K562 (cell line): ENCODE measurements around a stretch of chr4.

DNA sequence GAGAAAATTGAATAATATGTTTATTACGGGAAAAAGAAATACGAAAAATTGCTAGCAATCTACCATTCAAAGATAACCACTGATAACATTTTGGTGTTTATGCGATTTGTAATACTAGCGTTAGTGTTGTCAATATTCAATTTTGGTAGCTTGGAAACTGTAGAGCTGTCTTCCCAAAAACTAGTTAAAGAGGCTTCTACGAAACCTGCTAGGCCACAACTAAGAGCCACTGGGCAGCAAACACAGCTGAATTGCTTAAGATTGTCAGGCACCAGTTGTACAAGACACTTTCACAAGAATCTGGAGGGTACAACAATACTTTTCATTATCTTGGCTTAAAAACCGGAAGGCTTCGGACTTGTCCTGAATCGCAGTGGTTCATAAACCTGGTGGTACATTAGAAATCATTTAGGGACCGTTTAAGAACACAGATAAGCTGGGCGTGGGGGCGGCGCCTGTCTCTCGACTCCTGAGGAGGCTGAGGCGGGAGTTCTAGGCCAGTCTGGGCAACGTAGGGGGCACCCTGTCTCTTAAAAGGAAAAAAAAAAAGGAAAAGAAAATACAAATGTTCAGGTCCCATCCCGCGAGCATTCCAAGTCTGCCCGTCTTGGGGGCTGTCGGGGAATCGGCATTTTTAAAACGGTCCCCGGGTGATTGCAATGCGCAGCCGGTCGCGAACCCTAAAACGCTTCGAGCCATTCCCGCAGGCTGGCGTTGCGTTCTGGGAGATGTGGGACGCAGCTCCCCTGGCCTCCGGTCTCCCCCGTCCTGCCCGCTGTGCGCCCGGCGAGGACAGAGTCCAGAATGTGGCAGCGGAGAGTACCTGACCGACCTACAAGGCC is 784 bp downstream of the PIGY start:
- RAMPAGE, long total RNA, result no peak
- RRBS, result under 1% methylated on average over 8 of the region's 40 CpGs
PRO-cap:
- standard, result bidirectional peak, plus-strand start at position 458 of the sequence, minus-strand start at position 375 of the sequence
- CoPRO, capped RNA only, 2 experiments, result peak in 1 of 2 experiments; most common minus-strand start position 808 of the sequence (in 1)
- CoPRO, capped and uncapped RNA, 2 experiments, result no peak in any of the 2 experiments
- CoPRO, uncapped RNA only, 2 experiments, result no peak in any of the 2 experiments
CAGE:
- cytosol, long polyA plus RNA, result no peak
- long polyA plus RNA, result no peak
- nucleolus, long total RNA, result no peak
- nucleus, long polyA plus RNA, result no peak

DNA sequence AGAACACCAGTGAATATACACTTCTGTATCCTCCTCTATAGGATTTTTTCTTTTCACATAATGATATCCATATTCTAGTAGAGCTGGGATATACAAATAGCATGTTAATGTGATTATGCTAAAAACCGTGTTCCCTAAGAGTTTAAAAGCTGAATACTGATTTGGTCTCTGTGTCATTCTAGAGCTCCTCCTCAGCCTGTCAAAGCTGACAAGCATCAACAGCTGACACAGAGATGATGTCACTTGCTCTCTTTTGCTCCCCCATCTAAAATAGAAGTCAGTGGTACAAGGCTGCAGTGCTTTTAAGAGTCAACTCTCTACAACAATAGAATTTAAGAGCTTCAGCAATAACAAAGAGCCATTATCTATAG is 17.1 kb upstream of the HERC3 start:
- RAMPAGE, long total RNA, result no peak
- RRBS, result no CpG with 5 or more reads among the region's 1 CpG
PRO-cap:
- standard, result no peak
- CoPRO, capped RNA only, 2 experiments, result no peak in any of the 2 experiments
- CoPRO, capped and uncapped RNA, 2 experiments, result no peak in any of the 2 experiments
- CoPRO, uncapped RNA only, 2 experiments, result no peak in any of the 2 experiments
CAGE:
- cytosol, long polyA plus RNA, result no peak
- long polyA plus RNA, result no peak
- nucleolus, long total RNA, result no peak
- nucleus, long polyA plus RNA, result no peak

- RAMPAGE, long total RNA, result no peak
- RRBS, result no CpG with 5 or more reads among the region's 8 CpGs
PRO-cap:
- standard, result no peak
- CoPRO, capped RNA only, 2 experiments, result no peak in any of the 2 experiments
- CoPRO, capped and uncapped RNA, 2 experiments, result no peak in any of the 2 experiments
- CoPRO, uncapped RNA only, 2 experiments, result no peak in any of the 2 experiments
CAGE:
- cytosol, long polyA plus RNA, result no peak
- long polyA plus RNA, result no peak
- nucleolus, long total RNA, result no peak
- nucleus, long polyA plus RNA, result no peak
These were observed 21.1 kb downstream of the HERC3 start for GRCh38 chr4:88613089-88613991.

DNA sequence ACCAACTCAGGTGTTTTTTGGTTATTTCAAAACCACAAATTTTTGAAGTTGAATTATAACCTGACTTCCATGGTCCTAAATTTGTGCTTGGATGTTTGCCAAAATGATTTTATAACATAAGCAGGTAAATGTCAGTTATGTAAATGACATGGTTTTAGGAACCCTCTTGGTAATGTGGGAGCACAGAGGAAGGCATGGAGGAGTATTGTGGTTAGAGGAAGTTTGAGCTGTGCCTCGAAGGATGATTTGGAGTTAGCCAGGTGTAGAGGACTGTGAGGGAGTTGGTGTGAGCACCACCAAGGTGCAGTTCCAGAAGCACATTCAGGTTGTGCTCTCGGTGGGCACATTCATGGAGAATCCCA is 40.1 kb downstream of the NAP1L5 start:
- RAMPAGE, long total RNA, result no peak
- RRBS, result no CpG with 5 or more reads among the region's 2 CpGs
PRO-cap:
- standard, result no peak
- CoPRO, capped RNA only, 2 experiments, result no peak in any of the 2 experiments
- CoPRO, capped and uncapped RNA, 2 experiments, result no peak in any of the 2 experiments
- CoPRO, uncapped RNA only, 2 experiments, result no peak in any of the 2 experiments
CAGE:
- cytosol, long polyA plus RNA, result no peak
- long polyA plus RNA, result no peak
- nucleolus, long total RNA, result no peak
- nucleus, long polyA plus RNA, result no peak

DNA sequence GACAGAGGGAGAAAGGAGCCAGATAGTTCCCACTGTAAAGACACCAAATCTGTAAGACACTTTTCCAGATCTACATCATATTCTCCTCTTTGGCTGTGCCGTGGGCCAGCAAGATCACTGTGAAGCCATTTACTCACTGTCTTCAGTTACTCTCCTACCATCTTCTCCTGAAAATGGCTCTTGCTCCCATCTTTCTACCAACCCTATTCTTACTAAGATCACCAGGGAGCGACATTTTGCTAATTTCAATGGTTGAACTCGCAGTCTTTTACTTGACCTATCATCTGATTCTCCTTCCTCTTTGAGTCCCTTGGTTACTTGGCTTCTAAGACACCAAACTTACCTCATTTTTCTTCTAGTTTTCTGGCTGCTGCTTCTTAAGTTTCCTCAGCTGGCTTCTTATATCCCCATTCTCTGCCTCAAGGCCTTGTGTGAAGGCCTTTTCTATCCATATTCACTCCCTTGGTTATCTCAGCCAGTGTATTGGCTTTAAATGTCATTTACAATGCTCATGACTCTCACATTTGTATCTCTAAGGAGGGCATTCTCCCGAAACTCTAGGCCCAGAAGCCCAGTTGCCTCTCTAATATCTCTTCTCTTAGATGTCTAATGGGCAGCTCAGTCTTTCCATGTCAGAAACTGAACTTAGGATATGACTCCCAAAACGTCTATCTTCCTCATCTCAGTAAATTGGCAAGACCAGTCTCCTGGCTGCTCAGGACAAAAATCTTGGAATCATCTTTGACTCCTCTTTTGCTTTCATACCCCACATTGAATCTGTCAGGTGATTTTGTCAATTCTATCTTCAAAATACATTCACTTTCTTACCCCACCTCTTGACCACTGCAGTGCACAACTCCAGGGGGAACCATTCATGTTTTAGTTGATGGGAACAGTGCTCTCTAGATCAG is 80.2 kb upstream of the NAP1L5 start:
- RAMPAGE, long total RNA, result no peak
- RRBS, result no CpG with 5 or more reads among the region's 5 CpGs
PRO-cap:
- standard, result no peak
- CoPRO, capped RNA only, 2 experiments, result no peak in any of the 2 experiments
- CoPRO, capped and uncapped RNA, 2 experiments, result no peak in any of the 2 experiments
- CoPRO, uncapped RNA only, 2 experiments, result no peak in any of the 2 experiments
CAGE:
- cytosol, long polyA plus RNA, result no peak
- long polyA plus RNA, result no peak
- nucleolus, long total RNA, result no peak
- nucleus, long polyA plus RNA, result no peak

DNA sequence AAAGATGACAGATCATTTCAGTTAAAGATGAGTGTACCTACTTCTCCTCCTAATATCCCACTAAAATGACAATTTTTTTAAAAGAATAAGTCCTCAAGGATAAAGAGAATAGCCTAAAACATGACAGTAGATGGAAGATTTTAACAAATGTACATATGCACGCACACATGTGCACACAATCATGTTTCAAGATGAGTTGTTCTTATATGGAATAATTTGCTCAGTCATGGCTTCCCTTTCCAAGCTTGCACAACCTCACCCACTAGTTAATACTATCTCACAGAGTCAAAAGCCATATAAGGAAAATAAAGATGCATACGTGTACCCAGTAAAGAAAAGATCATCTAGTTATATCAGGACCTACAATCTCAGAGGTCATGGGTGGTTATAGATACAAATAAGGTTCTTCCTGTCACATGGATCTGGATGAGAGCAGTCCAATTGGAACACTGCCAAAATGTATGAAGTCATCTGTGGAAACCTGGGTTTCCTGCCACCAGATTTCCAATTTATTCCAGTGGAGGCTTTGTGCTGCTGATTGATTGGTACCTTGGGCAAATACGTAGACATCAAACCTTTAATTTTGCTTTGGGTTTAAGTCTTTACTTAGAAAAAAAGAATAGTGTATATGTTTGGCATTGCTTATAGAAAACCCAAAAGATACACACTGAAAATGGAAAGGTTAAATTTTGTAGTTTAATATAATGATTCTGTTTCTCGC is 56.0 kb downstream of the FAM13A start:
- RAMPAGE, long total RNA, result no peak
- RRBS, result no CpG with 5 or more reads among the region's 4 CpGs
PRO-cap:
- standard, result no peak
- CoPRO, capped RNA only, 2 experiments, result no peak in any of the 2 experiments
- CoPRO, capped and uncapped RNA, 2 experiments, result no peak in any of the 2 experiments
- CoPRO, uncapped RNA only, 2 experiments, result no peak in any of the 2 experiments
CAGE:
- cytosol, long polyA plus RNA, result no peak
- long polyA plus RNA, result no peak
- nucleolus, long total RNA, result no peak
- nucleus, long polyA plus RNA, result no peak

GRCh38 chr4:89110541-89110817 is 854 bp upstream of the TIGD2 start:
- RAMPAGE, long total RNA, result no peak
- RRBS, result no CpG with 5 or more reads among the region's 14 CpGs
PRO-cap:
- standard, result no peak
- CoPRO, capped RNA only, 2 experiments, result no peak in any of the 2 experiments
- CoPRO, capped and uncapped RNA, 2 experiments, result no peak in any of the 2 experiments
- CoPRO, uncapped RNA only, 2 experiments, result no peak in any of the 2 experiments
CAGE:
- cytosol, long polyA plus RNA, result no peak
- long polyA plus RNA, result no peak
- nucleolus, long total RNA, result no peak
- nucleus, long polyA plus RNA, result no peak

DNA sequence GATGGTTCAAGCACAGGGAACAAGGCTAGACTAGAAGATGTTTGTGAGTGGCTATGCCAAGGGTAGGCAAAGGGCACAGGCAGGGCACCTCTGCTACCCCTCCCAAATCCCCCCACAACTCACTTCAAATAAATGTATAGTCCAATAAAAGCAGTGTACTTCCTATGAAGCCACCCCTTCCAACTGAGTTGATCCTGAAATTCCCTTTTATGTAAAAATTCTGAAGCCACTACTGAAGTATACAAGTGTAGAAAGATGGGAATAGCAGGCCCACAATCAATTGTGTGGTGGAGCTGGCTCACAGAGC is 39.2 kb downstream of the GPRIN3 start:
- RAMPAGE, long total RNA, result no peak
PRO-cap:
- standard, result no peak
- CoPRO, capped RNA only, 2 experiments, result no peak in any of the 2 experiments
- CoPRO, capped and uncapped RNA, 2 experiments, result no peak in any of the 2 experiments
- CoPRO, uncapped RNA only, 2 experiments, result no peak in any of the 2 experiments
CAGE:
- cytosol, long polyA plus RNA, result no peak
- long polyA plus RNA, result no peak
- nucleolus, long total RNA, result no peak
- nucleus, long polyA plus RNA, result no peak

DNA sequence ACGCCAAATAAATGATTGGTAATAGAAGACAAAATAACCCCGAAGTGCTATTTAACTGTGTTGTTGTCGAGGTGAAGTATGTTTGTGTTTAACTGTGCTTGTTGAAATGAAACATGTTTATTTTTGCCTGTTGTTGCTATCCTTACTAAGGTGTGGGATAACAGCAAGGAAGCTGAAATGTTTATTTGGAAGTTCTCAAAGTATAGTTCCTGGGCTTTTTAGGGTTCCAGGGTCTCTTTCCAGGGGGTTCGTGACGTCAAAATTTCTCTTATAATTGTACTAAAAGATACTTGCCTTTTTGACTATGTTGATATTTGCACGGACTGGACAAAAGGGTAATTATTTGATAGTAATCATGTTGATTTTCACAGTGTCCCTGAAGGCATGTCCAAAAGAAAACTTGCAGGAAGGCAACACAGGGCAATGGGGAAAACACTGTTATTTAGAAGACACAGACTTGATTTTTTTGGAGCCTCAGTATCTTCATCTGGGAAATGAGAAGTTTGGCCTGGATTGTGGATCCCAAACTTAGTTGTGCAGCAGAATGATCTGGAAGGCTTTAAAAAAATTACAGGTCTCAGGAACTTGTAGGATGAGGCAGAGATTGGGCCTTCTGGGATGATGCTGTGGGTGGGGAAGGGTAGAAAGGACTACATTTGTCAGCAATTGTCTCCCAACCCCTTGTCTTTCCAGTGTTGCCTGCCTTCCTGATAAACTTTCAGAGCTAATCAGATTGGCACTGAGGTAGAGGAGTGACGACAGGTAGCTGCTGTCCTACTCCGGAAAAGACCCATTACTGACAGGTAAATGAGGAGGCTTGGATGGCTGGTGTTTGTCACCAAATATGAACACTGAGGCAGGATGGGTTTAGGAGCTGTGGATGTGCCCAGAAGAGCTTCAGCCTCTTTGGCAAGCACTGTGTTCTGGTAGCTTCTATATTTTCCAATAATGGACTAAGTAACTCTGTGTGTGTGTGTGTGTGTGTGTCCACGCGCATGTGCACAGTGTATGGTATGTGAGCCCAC is 33.1 kb downstream of the GPRIN3 start:
- RAMPAGE, long total RNA, result no peak
- RRBS, result no CpG with 5 or more reads among the region's 10 CpGs
PRO-cap:
- standard, result no peak
- CoPRO, capped RNA only, 2 experiments, result no peak in any of the 2 experiments
- CoPRO, capped and uncapped RNA, 2 experiments, result no peak in any of the 2 experiments
- CoPRO, uncapped RNA only, 2 experiments, result no peak in any of the 2 experiments
CAGE:
- cytosol, long polyA plus RNA, result no peak
- long polyA plus RNA, result no peak
- nucleolus, long total RNA, result no peak
- nucleus, long polyA plus RNA, result no peak

- RAMPAGE, long total RNA, result no peak
- RRBS, result no CpG with 5 or more reads among the region's 2 CpGs
PRO-cap:
- standard, result no peak
- CoPRO, capped RNA only, 2 experiments, result no peak in any of the 2 experiments
- CoPRO, capped and uncapped RNA, 2 experiments, result no peak in any of the 2 experiments
- CoPRO, uncapped RNA only, 2 experiments, result no peak in any of the 2 experiments
CAGE:
- cytosol, long polyA plus RNA, result no peak
- long polyA plus RNA, result no peak
- nucleolus, long total RNA, result no peak
- nucleus, long polyA plus RNA, result no peak
These were observed 99.7 kb upstream of the GPRIN3 start for GRCh38 chr4:89407396-89407621.

DNA sequence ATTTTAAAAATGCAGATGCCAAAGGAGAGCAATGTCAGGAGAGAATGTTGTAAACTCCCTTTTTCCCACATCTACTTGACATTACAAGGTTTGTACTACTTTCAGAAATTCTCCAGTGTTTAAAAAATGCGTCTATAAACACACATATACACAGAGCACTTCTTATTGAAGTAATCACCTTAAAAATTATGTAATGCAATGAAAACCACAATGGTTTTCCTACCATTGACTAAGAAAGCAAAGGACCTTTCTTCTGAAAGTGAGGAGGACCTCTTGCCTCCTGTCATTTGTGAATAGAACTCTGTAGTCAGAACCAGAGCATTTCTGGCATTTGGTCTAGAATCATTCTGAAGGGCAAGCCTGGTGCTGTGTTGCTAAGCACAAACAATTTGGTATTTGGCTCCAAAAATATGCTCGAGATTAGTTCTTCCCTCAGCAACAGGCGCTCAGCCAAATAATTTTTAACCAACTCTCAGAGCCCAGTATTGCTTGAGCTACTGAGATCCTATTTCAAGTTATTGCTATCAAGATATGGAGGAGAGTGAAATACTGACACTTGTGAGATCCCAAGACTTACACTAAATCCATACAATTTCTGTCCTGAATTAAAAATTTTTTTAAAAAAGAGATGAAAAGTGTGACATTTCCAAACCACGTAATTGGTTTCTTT is 71.0 kb downstream of the SNCA start:
- RAMPAGE, long total RNA, result no peak
- RRBS, result no CpG with 5 or more reads among the region's 4 CpGs
PRO-cap:
- standard, result no peak
- CoPRO, capped RNA only, 2 experiments, result no peak in any of the 2 experiments
- CoPRO, capped and uncapped RNA, 2 experiments, result no peak in any of the 2 experiments
- CoPRO, uncapped RNA only, 2 experiments, result no peak in any of the 2 experiments
CAGE:
- cytosol, long polyA plus RNA, result no peak
- long polyA plus RNA, result no peak
- nucleolus, long total RNA, result no peak
- nucleus, long polyA plus RNA, result no peak

DNA sequence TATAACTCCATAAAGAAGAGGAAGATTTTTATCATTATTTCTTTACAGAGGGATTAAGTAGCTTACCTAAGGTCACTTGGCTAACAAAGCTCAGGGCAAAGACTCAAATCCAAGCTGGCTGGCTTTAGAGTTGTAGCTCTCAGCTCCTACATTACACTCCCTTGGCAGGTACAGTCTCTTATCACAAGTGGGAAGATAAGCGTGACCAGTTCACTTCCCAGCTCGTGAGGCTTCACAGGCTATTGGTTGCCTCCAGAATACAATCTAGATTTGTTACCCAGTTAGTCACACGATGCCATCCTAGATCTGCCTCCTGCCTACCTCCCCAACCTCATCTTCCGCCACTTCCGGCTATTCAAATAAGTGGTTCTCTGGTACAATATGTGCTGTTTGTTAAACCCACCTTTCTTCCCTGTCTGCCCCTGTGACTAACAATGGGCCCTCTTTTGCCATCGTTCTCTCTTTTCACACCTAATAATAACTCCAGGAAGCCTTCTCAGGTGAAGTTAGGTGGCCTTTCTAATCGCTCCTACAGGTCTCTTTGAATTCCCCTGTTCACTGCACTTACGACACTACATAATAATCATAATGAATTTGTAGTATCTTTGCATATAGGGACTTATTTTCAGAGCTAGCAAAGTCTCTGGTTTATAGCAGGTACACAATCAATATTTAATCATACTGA is 3.8 kb downstream of the MMRN1 start:
- RAMPAGE, long total RNA, result no peak
- RRBS, result no CpG with 5 or more reads among the region's 8 CpGs
PRO-cap:
- standard, result no peak
- CoPRO, capped RNA only, 2 experiments, result no peak in any of the 2 experiments
- CoPRO, capped and uncapped RNA, 2 experiments, result no peak in any of the 2 experiments
- CoPRO, uncapped RNA only, 2 experiments, result no peak in any of the 2 experiments
CAGE:
- cytosol, long polyA plus RNA, result no peak
- long polyA plus RNA, result no peak
- nucleolus, long total RNA, result no peak
- nucleus, long polyA plus RNA, result no peak

DNA sequence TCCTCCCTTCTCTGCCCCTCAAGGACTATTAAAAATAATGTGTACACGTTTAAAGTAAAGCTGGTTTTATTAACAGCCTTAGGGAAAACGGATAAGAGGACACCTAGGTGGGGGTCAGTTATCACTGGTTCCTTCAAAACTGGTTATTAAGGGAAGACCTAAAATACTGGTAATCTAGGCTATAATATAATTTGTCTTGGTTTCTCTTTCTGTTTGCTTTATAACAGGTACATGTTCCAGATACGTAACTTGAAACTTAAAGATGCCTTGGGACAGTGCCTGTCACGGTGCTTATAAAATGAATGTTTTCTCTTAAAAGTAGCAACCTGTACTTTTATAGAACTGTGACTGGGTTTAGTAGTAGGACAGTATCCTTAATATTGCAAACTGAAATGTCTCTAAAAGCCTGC is 1.9 kb downstream of the CCSER1 start:
- RAMPAGE, long total RNA, result no peak
- RRBS, result no CpG with 5 or more reads among the region's 4 CpGs
PRO-cap:
- standard, result no peak
- CoPRO, capped RNA only, 2 experiments, result no peak in any of the 2 experiments
- CoPRO, capped and uncapped RNA, 2 experiments, result no peak in any of the 2 experiments
- CoPRO, uncapped RNA only, 2 experiments, result no peak in any of the 2 experiments
CAGE:
- cytosol, long polyA plus RNA, result no peak
- long polyA plus RNA, result no peak
- nucleolus, long total RNA, result no peak
- nucleus, long polyA plus RNA, result no peak

GRCh38 chr4:90212624-90213352 is 85.6 kb downstream of the CCSER1 start:
- RAMPAGE, long total RNA, result no peak
- RRBS, result no CpG with 5 or more reads among the region's 2 CpGs
PRO-cap:
- standard, result no peak
- CoPRO, capped RNA only, 2 experiments, result no peak in any of the 2 experiments
- CoPRO, capped and uncapped RNA, 2 experiments, result no peak in any of the 2 experiments
- CoPRO, uncapped RNA only, 2 experiments, result no peak in any of the 2 experiments
CAGE:
- cytosol, long polyA plus RNA, result no peak
- long polyA plus RNA, result no peak
- nucleolus, long total RNA, result no peak
- nucleus, long polyA plus RNA, result no peak

GRCh38 chr4:93829259-93829731 is 742 bp downstream of the ATOH1 start:
- RAMPAGE, long total RNA, result no peak
- RRBS, result 3% methylated on average over 2 of the region's 37 CpGs
PRO-cap:
- standard, result no peak
- CoPRO, capped RNA only, 2 experiments, result no peak in any of the 2 experiments
- CoPRO, capped and uncapped RNA, 2 experiments, result no peak in any of the 2 experiments
- CoPRO, uncapped RNA only, 2 experiments, result no peak in any of the 2 experiments
CAGE:
- cytosol, long polyA plus RNA, result no peak
- long polyA plus RNA, result no peak
- nucleolus, long total RNA, result no peak
- nucleus, long polyA plus RNA, result no peak

DNA sequence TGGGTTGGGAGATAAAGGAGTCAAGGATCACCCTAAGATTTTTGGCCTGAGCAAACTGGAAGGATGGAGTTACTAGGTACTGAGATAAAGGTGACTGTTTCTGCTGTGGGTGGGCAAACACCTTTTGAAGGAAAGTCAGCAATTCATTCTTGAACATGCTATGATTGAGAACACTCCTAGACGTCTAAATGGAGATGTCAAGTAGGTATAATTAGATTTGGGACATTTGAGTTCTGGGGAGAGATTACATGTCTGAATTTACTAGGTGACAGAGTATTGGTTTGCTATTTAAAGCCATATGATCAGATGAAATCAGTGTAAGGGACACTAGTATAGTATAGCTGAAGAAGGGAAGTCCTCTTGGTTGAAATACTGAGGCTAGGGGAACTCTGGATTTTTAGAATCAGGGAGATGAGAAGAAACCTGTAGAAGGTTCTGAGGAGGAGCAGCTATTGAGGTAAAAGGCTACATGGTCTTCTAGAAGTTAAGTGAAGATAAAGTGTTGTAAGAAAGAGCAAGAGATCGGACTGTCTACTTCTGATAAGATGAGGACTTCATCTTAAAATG is 20.0 kb downstream of the SMARCAD1 start:
- RAMPAGE, long total RNA, result no peak
- RRBS, result no CpG with 5 or more reads among the region's 2 CpGs
PRO-cap:
- standard, result no peak
- CoPRO, capped RNA only, 2 experiments, result no peak in any of the 2 experiments
- CoPRO, capped and uncapped RNA, 2 experiments, result no peak in any of the 2 experiments
- CoPRO, uncapped RNA only, 2 experiments, result no peak in any of the 2 experiments
CAGE:
- cytosol, long polyA plus RNA, result no peak
- long polyA plus RNA, result no peak
- nucleolus, long total RNA, result no peak
- nucleus, long polyA plus RNA, result no peak

GRCh38 chr4:94442204-94442728 is 9.5 kb upstream of the PDLIM5 start:
- RAMPAGE, long total RNA, result no peak
- RRBS, result no CpG with 5 or more reads among the region's 2 CpGs
PRO-cap:
- standard, result no peak
- CoPRO, capped RNA only, 2 experiments, result no peak in any of the 2 experiments
- CoPRO, capped and uncapped RNA, 2 experiments, result no peak in any of the 2 experiments
- CoPRO, uncapped RNA only, 2 experiments, result no peak in any of the 2 experiments
CAGE:
- cytosol, long polyA plus RNA, result no peak
- long polyA plus RNA, result no peak
- nucleolus, long total RNA, result no peak
- nucleus, long polyA plus RNA, result no peak

DNA sequence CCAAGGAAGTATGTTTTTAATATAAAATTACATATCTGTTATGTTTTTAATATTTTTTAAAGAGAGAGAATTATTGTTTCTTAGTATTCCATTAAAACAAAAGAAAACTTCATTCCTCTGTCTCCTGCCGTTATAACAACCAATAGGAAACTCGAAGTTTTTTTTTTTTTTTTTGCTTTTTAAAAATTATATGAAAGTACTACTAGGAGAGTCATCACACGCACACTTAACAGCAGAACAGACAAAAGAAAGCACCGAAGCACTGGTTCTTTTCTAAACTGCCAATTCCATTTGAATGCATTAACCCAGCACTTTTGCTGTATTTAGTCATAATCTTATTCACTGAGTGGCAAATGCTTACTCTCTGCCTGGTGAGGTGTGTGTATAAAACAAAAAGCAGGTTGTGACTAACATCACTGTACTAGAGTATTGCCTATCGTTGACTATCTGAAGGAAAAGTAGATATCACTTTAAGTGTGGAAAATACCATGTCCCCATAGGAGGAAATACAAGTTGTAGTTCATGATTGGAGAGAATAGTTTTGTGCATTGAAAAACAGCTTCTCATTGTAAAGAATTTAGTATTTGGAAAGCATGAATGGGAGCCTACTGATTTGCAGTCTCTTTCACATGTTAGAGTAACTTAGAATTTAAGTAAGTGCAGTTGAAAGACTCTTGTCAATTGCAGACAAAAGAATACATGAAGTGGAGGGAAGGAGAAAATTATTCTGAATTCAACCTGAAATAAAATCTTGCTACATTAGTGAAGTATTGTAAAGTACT is 2.6 kb downstream of the PDLIM5 start:
- RAMPAGE, long total RNA, result no peak
- RRBS, result no CpG with 5 or more reads among the region's 5 CpGs
PRO-cap:
- standard, result no peak
- CoPRO, capped RNA only, 2 experiments, result no peak in any of the 2 experiments
- CoPRO, capped and uncapped RNA, 2 experiments, result no peak in any of the 2 experiments
- CoPRO, uncapped RNA only, 2 experiments, result no peak in any of the 2 experiments
CAGE:
- cytosol, long polyA plus RNA, result no peak
- long polyA plus RNA, result no peak
- nucleolus, long total RNA, result no peak
- nucleus, long polyA plus RNA, result no peak